UCH-1 (cell line): Measurements from ENCODE around the genes ATP8B2 and UBE2Q1.

DNA sequence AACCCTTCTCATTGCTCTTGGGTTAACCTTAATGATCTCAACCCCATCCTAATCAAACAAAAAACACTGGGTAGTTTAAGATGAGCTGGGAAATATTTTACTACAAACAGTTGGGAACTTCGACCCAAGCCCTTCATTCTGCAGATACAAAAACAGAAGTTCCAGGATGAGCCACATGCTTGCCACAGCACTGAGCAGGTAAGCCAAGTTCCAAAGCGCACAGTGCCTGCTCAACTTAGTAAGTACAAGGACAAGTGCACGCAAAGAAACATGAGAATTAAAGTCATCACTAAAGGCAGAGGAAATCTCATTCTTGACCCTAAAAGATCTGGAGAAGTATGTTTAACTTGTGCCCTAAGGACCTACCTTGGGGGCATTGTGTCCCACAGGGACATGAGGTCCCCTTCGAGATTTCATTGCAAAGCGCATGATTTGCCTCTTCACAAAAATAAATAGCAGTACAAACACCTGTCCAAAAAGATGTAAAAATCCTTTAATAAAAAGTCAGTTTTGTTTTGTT lies 860 bp downstream of the C1orf43 start:
- RRBS, result no CpG with 5 or more reads among the region's 5 CpGs

- RRBS, result no CpG with 5 or more reads among the region's 8 CpGs
Observed at GRCh38 chr1:154272849-154273284, 438 bp downstream of the HAX1 start.

- RRBS, result 3% methylated on average over 39 of the region's 88 CpGs
Observed at GRCh38 chr1:154325098-154326123, at the start of gene ATP8B2. Gene ATP8B2, plus strand, starts transcription at chr1:154325525.

DNA sequence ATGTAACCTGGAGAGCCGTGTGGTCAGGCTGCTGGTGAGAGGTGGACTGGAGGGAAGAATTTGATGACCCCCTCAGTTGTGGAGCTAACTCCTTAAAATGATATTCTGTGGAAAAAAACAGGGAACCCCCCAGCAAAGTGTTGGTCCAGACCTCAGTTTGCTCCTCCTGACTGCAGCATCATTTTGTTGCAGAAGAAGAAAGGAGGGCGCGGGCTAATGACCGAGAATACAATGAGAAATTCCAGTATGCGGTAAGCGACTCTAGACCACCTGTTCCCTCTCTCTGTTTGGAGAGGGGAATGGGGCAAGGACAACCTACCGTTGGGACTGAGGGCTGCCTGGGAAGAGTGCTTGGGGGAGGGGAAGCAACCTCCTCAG lies 4.9 kb downstream of the ATP8B2 start:
- RRBS, result no CpG with 5 or more reads among the region's 7 CpGs

- RRBS, result no CpG with 5 or more reads among the region's 5 CpGs
Observed at GRCh38 chr1:154331519-154332174, 6.3 kb downstream of the ATP8B2 start.

GRCh38 chr1:154343574-154344574 lies 18.5 kb downstream of the ATP8B2 start:
- RRBS, result no CpG with 5 or more reads among the region's 24 CpGs

DNA sequence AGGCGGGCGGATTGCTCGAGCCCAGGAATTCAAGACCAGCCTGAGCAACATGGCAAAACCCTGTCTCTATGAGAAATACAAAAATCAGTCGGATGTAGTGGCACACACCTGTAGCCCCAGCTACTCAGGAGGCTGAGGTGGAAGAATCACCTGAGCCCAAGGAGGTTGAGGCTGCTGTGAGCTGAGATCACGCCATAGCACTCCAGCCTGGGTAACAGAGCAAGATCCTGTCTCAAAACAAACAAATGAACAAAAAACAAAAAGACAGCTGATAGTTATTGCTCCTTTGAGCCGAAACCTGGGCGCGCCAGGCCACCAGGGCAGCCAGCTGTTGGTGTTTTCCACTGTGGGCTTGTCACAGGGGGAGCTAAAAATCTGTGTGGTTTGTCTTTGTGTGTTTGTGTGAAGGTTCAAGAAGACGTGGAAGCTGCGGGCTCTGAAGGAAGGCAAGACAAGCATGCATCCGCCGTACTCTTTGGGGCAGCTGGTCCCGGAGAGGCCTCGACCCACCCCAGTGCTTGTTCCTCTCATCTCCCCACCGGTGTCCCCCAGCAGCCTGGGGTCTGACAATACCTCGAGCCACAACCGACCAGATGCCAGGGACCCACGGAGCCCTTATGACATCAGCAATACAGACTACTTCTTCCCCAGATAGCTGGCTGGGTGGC lies 37.2 kb upstream of the TDRD10 start:
- RRBS, result 96% methylated on average over 3 of the region's 18 CpGs

- RRBS, result no CpG with 5 or more reads among the region's 6 CpGs
Observed at GRCh38 chr1:154519758-154519983, 17.5 kb upstream of the SHE start.

DNA sequence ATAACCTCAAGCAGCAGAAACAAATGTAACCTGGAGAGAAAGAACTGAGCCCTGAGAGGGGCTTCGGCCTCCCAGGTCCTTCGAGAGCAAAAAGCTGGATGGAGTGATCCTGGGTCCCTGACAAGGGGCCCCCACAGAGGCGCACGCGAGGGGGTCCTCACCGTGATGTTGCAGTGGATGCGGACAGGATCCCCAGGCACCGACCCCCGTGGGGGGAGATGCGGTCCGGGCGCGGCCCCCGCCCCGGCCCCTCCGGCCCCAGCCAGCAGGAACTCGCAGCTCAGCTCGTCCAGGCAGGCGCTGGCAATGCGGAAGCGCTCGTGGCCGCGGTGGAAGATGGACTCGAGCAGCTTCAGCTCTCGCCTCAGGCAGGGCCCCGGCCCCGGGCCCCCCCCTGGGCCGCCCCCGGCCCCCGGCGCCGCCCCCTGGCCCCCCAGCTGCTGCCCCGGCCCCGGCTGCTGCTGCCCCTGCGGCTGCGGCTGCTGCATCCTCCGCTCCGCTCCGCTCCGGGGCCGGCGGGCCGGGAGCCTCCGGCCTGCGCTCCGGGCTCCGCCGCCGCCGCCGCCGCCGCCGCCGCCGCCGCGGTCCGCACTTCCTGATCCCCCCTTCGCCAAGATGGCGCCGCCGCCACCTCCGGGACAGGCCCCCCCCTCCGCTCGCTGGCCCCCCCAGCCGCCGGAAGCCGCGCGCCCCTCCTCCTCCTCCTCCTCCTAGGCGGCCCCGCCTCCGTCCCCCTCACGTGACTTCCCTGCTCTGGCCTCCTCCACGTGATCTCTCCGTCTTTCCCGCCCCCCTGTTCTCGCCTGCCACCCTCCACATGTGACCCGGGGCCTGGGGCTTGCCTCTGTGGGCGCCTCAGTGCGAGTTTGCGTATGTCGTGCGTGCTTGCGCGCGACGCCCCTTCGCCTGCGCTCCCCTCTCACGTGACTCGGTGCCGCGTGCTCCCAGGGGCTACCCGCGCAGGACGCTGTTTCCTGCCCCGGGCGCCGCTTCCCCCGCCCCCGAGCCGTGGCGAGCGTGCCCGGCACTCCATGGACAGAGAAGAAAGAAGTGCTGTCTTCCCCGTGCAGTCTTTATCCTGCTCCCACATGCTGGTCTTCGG lies at the start of gene UBE2Q1:
UBE2Q1 (minus strand) TSS at position 597 of the 1,102 bp plus-strand sequence.
- RRBS, result 4% methylated on average over 25 of the region's 110 CpGs

GRCh38 chr1:154606986-154607323 lies 1.0 kb downstream of the ADAR start:
- RRBS, result no CpG with 5 or more reads among the region's 8 CpGs

GRCh38 chr1:154628327-154628538 lies 20.2 kb upstream of the ADAR start:
- RRBS, result no CpG with 5 or more reads among the region's 1 CpG

GRCh38 chr1:154730875-154731639 lies 123.1 kb upstream of the ADAR start:
- RRBS, result no CpG with 5 or more reads among the region's 18 CpGs

GRCh38 chr1:154813012-154813944 lies 56.8 kb downstream of the KCNN3 start:
- RRBS, result no CpG with 5 or more reads among the region's 22 CpGs

DNA sequence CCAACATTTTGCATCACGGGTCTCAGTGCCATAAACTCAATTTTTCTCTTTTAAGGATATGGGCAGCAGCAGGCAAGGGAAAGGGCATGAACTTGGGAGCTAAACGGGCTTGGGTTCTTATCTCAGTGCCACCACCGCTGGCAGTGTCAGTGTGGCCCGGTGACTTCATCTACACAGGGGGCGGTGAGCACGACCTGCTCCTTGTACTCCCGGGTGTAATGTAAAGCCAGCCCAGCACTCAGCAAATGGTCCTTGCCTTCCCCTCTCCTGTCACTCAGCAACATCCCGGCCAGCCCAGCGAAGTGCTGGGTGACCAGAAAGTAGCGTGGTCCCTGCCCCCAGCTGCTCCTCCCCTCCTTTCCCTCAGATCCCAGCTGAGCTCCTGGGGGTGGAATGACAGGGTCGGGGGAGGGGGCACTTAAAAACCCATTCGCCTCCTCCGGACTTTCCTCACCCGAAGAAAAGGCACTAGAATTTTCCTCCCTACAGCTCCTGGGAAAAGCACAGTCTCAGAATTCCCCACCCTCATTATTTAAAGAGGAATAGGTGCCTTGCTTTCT lies 7.2 kb downstream of the KCNN3 start:
- RRBS, result 79% methylated on average over 5 of the region's 14 CpGs

DNA sequence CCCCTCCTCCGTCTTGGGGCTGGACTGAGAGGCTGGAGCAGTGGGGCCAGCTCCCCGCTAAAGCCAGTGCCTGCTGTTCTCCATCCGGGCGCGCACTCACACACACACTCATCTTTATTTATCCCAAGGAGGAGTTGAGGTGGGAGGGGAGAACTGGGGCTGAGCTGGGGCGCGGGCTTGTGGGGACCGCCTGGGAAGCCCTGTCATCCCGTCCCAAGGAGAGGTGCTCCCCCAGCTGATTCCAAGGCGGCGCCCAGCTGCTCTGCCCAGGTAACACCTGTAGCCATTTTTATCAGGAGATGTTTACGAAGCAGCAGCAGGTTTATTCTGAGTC lies 2.1 kb downstream of the KCNN3 start:
- RRBS, result no CpG with 5 or more reads among the region's 12 CpGs

GRCh38 chr1:154943841-154945141 lies 7.8 kb upstream of the PMVK start:
- RRBS, result no CpG with 5 or more reads among the region's 13 CpGs

DNA sequence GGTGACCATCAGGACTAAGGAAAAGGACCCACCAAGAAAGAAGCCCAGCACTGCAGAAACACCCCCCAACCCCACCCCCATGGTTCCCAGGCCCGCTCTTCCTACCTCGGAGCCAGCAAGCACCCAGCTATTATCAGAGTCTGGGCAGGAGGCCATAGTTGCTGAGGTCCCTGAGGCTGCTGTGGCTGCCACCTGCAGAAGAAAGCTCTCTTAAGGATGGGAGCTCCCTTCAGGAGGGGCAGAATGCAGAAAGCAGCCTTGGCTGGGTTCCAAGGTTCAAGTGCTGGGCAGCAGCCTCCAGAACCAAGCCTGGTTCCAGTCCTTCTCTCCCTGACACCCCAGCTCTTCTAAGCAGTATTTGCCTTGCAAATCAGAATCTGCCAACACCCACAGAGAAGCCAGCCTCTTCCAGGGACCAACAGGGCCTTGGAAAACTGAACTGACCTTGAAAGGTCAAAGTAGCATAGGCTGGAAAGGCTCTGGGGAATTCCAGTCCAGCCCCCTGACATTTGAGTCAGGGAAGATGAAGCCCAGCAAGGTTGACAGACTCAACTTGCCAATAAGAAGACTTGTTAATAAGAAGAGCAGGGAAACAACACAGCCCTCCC lies 2.2 kb downstream of the PBXIP1 start:
- RRBS, result no CpG with 5 or more reads among the region's 2 CpGs

DNA sequence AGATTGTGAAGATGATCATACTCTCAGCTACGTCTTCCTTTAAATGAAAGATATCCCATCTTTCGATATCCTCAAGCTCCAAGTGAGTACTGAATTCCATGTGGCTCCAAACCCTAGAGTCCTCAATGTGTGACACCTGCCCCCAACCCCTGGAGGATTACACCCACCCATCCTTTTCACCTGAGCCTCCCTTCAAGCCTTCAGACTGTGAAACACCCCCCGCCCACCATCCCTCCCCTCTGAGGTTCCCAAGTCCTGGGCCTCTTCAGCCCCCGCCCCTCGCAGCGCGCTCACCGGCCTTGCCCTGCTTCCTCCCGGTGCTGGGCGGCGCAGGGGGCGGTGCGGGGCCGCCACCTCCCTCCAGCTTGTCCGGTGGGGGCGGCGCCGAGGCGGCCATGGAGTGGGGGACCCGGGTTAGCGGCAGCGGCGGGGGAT lies 385 bp downstream of the PYGO2 start:
- RRBS, result 5% methylated on average over 12 of the region's 23 CpGs

DNA sequence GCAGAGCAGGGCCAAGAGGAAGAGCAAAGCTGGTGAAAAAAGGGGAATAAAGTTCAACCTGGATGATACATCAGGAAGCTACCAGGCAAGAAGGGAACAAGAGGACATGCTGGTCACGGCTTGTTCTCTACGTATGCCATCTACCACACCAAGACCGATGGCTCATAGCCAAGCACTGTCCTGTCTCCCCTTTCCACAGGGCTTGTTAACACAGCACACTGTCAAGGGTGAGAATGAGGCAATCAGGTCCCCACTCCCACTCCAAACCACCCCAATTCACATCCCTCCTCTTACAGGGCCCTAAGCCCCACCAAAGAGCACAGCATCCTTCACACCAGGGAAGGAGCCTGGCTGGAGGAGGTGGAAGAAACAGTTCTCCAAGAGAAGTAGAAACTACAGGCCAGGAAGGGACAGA lies 800 bp upstream of the SHC1 start:
- RRBS, result no CpG with 5 or more reads among the region's 3 CpGs

GRCh38 chr1:155003370-155004066 lies 916 bp downstream of the ZBTB7B start:
- RRBS, result 5% methylated on average over 7 of the region's 48 CpGs